ENCODE measurements around a stretch of chr3.

- RRBS, 2 experiments = no CpG with 5 or more reads among the region's 1 CpG
Measured at GRCh38 chr3:2222080-2222641, 123.5 kb downstream of the CNTN4 start.

DNA sequence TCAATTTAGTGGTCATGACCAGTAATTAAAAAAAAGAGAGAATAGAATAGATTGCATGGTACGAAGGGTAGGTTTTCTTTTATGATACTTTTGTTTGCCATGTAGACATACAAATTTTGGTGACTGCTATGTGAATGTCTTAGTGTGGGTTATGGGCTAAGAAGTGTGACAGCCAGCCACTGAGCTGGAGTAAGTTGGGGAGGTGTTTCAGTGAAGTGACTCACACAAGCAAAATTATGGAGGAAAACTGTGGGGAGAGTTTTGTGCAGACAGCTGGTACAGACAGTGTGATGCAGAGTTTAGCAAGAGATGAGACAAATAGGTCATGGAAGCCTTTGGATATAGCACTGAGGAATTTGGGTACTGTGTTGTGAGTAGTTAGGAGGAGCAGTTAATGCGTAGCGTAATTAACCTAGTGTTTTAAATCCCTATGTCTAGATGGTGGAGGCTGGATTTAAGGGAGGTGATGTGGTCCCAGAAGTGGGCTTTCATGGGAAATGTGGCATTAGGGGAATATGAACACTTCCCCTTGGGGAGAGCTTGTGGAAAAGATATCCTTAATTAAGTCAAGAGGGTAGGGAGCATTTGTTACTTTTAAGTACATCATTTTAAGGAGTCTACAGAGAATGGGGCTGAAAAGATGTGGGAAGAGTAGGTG, 8.4 kb downstream of the TRNT1 start:
- RRBS, 2 experiments = no CpG with 5 or more reads among the region's 3 CpGs

DNA sequence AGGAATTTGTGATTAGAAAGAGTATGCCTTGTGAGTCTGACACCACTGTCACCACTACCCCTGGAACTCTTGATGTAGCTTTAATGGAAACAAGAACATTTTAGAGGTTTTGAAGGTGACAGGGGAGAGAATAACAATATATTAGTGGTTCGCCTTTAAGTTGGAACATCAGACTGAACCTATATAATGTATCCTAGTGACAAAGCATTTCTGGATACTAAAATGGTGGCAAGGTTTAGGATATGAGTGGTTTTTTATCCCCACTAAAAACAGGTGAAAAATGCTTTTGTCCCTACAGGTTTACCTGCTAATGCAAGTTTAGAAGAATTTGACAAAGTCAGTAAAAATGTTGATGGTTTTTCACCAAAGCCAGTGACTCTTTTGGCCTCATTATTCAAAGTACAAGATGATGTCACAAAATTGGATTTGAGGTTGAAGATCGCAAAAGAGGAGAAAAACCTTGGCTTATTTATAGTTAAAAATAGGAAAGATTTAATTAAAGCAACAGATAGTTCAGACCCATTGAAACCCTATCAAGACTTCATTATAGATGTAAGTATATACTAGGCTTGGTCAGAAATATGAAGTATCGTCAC, 20.5 kb downstream of the TRNT1 start:
- RRBS, 2 experiments = no CpG with 5 or more reads among the region's 3 CpGs

- RRBS, 2 experiments = no CpG with 5 or more reads among the region's 6 CpGs
Measured at GRCh38 chr3:3762046-3762619, 37.1 kb upstream of the LRRN1 start.

DNA sequence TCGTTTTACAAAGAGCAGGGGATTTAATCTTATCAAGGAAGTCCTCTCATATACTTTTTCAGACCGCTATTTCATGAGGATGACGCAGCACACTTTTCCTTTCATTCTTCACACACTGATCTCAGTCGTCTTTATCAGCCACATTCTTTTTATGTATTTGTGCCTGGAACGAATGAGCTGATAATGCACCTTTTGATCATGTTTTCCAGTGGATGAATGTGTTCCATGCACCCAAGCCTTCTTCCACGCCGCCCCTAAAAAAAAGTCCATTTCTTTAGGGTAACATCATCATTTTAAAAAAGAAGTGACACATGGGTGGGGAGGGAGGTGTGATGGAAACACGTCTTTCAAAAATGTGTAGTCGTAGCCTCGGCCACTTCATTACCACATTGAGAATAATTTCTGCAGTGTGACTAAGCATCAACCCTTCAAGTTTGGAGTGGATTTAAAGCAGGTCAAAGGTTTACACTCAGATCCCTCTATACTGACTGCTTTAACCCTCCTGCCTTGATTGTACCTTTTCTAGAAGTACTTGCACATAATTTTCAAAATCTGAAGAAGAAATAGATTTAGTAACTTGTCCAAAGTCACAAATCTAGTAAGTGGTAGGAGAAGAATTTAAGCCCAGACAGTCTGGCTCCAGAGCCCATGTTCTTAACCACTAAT, 48.3 kb downstream of the SETMAR start:
- RRBS, 2 experiments = no CpG with 5 or more reads among the region's 10 CpGs

DNA sequence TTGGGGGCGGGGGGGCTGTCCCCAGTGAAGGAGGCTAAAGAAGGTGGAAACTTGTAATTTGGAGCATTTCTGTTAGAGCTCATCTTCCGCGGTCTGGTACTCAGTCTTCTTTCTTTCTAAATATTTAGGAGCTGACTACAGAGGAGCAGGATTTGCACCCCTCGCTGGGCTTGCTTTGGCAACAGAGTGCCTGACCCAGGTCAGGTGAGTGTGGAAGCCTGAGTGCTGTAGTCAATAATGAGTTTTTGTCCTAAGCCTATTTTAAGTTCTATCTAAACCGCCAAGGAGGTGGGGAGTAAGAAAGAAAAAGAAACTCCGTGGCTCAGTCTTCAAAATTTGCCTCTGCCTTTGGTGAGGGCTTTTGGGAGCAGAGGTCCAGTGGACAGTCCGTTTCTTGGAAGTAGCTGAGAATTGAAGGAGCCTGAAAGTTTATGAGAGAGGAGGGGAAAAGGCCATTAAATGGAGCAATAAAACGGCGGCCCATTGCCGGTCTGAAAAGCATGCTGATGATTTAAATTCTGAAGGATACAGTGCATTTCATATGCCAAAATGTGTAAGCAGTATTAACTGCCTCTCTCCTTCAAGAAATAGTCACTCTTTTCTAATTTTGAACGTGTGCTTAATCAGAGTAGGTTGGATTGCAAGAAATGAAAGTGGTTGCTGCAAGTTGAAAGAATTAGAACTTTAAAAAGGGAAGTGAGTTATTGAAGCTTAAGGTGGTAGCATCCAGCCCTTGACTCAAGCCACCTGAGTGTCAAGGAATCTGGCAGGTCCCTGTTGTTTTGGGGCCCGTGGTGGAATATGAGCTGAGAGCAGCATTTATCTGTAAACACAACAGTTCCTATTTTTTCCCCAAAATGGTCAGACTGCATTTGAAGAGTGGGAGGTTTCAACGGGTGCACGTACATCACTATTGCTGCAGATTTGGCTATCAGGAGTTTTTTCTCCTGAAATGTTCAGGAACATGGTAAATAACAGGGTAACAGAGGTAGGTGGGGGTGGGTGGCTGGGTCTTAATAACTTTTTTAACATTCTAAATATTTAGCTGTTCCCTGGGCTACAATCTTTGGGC, 1.5 kb downstream of the ITPR1 start:
- RRBS, 2 experiments = no CpG with 5 or more reads among the region's 14 CpGs

DNA sequence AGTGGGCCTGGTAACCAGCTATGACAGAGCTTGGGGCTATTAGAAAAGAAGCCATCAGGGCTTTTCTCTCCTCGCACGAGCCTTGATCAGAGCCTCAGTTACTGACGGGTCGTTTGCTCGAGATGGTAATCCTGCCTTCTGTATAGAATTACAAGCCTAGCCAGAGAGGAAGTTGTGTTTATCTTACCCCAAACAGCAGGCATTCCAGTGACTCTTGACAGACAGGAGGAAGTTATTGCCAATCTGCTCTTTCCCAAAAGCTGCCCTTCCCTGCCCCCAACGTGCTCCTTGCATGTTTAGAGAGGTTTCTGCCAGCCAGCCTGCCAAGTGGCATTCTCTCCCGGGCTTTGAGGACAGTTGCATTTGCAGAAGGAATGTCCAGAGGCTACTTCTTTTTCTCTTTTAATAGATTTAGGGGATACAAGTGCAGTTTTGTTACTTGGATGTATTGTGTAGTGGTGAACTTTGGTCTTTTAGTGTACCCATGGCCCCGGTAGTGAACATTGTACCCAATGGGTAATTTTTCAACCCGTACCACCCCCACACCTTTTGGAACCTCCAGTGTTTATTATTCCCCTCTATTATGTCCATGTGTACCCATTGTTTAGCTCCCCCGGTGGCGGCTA, 40.7 kb downstream of the ITPR1 start:
- RRBS, 2 experiments = no CpG with 5 or more reads among the region's 11 CpGs

- RRBS, 2 experiments = no CpG with 5 or more reads among the region's 10 CpGs
Measured at GRCh38 chr3:4655894-4656472, 162.8 kb downstream of the ITPR1 start.

GRCh38 chr3:4688330-4688852, 195.2 kb downstream of the ITPR1 start:
- RRBS, 2 experiments = no CpG with 5 or more reads among the region's 5 CpGs

DNA sequence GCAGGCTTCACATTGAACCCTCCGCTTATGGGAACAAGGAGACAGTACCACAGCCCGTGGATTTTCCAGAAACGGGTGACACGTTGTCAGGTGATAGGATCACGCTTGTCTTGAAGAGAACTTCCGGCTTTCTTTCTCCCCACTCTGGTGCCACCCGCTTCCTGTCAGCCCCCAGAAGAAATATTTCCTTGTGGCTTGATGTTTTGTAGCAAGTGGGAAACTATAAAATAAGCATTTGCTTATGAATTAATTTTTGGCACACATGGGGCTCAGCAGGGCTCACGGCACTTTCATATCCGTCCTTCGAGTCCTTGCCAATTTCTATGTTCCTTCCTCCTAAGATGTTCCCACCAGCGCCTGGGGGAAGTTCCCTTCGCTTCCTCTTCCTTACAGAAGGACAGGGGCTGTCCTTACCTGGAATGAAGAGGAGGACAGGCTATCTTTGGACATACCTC, 238.5 kb upstream of the BHLHE40 start:
- RRBS, 2 experiments = no CpG with 5 or more reads among the region's 12 CpGs

GRCh38 chr3:4752182-4753057, 226.8 kb upstream of the BHLHE40 start:
- RRBS, 2 experiments = 67 to 72% methylated on average over 5 of the region's 16 CpGs

- RRBS, 2 experiments = no CpG with 5 or more reads among the region's 6 CpGs
Measured at GRCh38 chr3:4764712-4765469, 214.3 kb upstream of the BHLHE40 start.

DNA sequence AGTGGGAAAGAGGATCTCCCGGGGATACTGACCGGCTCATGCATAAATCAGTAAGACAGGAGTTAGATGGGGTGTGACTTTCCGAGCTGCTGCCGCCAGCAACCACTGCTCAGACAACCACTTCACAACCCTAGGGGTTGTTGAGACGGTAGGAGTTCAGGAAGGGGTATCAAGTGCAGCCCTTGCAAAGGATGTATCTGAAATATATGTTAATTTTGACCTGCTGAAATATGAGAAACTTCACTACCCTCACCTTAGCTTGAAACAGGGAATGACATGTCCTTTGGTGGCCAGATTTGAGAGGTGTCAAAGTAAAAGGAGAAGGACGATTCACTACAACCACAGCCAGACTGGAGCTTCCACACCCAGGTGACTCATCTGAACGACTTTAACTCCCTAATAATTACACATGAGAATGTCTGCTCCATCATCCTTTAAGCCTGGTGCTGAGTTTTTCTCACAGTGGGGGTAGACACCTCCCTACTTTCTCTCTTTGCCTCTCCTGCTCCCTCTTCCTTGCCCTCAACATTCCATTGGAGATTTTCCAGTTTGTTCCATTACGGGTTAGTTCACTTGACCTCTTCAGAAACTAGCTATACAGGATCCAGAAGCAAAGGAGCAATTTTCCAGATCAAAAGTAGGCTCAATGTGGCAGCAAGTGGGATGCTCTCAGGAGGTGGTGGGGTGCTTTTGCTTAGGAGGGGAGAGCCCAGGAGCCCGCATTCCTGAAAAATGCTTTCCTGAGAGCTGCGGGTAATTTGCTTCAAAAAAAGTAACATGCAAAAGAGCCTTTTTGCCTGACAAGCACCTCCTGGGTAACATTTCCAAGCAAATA, 154.3 kb upstream of the BHLHE40 start:
- RRBS, 2 experiments = no CpG with 5 or more reads among the region's 10 CpGs

DNA sequence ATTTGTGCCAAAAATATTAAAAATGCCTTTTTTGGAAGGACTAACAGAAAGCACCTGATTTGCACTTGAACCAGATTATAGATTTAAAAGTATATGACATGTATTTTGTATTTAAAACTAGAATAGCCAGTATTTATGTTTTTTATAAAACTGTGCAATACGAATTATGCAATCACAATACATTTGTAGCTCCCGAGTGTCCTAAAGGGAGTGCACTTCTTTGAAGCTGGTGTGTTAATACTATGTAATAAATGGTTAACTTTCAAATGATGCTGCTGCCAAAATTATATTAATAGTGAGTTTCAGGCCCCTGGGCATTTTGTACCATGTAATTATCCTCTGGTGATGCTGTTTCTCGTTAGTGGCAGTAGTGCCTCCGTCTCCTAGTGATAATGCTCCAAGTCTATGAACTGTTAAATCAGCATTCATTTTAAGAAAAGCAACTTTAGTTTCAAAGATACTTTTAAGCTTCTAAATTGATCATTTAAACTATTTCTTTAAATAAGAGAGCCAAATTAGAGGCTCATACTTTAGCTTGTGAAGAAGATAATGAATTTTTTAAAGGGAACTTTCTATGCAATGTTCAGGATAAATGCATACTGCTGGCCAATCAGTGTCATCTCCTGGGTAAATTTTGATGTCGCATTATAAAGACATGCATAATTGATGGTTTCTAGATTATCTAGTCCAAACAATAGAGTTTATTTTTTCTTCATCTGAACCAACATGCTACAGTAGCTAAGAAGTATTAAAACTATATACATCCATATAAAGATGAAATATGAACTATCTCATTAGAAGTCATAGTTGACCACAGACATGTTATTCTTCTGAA, 132.6 kb upstream of the BHLHE40 start:
- RRBS, 2 experiments = no CpG with 5 or more reads among the region's 5 CpGs

DNA sequence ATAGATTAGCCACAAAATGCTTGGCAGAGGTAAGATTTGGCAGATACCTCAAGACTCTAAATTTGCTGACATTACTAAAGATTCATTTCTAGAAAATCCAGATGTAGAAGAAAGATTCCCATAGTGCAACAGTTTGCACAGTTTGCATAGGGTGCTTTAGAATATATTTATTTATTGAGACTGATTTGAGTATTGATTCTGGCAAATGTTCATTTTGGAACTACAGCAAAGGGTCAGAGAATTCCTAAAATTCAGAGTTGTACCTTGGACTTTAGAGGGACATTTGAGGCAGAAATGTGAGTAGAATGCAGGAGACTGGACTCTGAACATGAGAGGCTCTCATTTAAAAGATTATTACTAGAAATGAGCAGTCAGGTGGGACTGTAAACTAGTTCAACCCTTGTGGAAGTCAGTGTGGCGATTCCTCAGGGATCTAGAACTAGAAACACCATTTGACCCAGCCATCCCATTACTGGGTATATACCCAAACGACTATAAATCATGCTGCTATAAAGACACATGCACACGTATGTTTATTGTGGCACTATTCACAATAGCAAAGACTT, 101.8 kb upstream of the BHLHE40 start:
- RRBS, 2 experiments = no CpG with 5 or more reads among the region's 3 CpGs

- RRBS, 2 experiments = no CpG with 5 or more reads among the region's 8 CpGs
Measured at GRCh38 chr3:4985903-4986431, 6.7 kb downstream of the BHLHE40 start.

- RRBS, 2 experiments = no CpG with 5 or more reads among the region's 7 CpGs
Measured at GRCh38 chr3:4996284-4996712, 17.1 kb downstream of the BHLHE40 start.

DNA sequence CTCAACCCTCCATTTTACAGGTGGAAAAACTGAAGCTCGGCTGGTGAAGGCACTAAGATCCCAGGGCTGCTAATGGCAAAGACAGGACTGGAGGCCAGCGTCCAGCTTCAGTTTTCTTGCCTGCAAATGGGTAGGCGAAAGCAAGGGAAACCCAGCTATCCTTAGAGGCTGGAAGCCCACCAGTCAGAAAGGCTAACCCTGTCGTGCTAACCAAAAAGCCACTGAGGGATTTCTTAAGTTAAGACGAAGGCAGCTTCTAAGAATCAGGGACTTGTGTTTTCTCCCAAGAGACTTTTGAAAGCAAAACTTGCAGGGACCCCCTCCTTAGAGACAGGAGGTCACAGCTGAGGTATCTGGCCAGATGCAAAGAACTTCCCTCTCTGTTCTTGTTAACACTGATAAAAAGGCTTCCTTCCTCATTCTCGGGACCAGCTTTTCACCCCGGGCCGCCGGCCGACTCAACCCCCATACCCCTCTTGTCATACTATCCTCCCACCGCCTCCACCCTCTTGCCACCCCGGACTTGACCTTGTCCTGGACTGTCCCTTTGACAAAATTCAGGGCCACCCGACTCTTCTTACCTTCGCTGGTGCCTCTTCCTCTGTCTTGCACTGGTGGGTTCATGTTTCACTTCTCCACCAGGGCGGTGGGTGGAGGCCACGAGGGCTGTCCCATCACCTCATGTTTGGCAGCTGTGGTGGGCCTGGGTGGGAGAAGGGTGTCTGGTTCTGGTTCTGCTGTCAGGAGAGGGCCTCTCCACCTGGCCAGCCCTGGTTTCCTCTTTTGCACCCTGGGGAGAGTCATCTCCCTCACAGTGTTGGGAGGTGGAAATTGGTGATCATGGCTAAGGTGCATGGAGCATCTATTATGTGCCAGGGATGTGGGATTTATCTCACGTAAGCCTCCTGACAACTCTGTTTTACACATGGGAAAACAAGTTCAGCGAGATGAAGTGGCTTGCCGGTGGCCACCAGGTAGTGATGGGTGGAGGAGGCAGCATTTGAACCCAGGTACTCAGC, 32.4 kb downstream of the BHLHE40 start:
- RRBS, 2 experiments = 59 to 63% methylated on average over 2 of the region's 19 CpGs

- RRBS, 2 experiments = no CpG with 5 or more reads among the region's 6 CpGs
Measured at GRCh38 chr3:5012986-5013903, 34.0 kb downstream of the BHLHE40 start.

- RRBS, 2 experiments = no CpG with 5 or more reads among the region's 23 CpGs
Measured at GRCh38 chr3:5122740-5123198, 677 bp downstream of the ARL8B start.